Right atrium auricular region (tissue), 2 donors: ENCODE measurements around the genes IL1RAP and PLAAT1.

DNA sequence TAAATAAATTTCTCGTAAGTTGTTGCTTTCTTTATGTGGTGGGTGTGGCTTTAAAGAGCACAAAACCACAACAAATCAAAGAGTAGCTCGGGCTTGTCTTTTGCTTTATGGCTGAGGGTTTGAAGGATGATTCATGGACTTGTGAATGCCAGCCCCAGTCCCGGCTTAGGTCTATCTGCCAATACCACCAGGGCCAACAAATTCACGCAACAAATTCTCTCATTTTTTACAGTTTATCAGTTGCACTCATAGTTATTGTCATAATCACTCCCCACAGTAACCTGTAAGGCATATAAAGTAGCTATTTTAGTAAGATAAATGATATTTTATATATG lies 184.2 kb downstream of the TPRG1 start:
- PRO-cap = no peak
- RAMPAGE, long total RNA, 2 experiments = no peak in any of the 2 experiments

DNA sequence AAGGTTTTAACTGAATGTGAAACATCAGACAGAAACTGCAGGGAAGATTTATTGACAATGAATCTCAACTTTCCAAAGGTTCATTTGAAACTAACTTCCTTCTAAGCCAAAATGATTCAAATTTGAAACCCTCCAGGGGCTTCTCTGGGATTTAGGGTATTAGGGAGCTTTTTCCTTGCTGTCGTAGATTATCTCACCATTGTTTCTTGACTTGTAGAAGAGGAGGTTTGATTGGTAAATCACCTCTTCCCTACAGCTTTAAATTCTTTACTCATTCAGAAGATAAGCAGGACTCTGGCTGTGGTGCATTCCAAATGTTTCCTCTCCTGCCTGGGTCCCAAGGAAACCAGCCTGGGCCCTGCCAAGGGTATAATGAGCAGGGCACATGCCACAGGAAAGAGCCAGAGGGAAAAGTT lies 71.0 kb downstream of the TP63 start:
- PRO-cap = no peak
- RAMPAGE, long total RNA, 2 experiments = no peak in any of the 2 experiments

GRCh38 chr3:189843011-189843713 lies 212.0 kb downstream of the TP63 start:
- PRO-cap = no peak
- RAMPAGE, long total RNA, 2 experiments = no peak in any of the 2 experiments

DNA sequence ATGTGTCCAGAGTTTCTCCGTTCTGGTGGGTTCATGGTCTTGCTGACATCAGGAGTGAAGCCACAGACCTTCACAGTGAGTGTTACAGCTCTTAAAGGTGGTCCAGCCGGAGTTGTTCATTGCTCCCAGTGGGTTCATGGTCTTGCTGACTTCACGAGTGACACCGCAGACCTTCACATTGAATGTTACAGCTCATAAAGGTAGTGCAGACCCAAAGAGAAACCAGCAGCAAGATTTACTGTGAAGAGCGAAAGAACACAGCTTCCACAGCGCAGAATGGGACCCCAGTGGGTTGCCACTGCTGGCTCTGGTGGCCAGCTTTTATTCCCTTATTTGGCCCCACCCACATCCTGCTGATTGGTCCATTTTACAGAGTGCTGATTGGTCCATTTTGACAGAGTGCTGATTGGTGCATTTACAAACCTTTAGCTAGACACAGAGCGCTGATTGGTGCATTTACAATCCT lies 185.3 kb downstream of the P3H2 start:
- PRO-cap = no peak
- RAMPAGE, long total RNA, 2 experiments = no peak in any of the 2 experiments

DNA sequence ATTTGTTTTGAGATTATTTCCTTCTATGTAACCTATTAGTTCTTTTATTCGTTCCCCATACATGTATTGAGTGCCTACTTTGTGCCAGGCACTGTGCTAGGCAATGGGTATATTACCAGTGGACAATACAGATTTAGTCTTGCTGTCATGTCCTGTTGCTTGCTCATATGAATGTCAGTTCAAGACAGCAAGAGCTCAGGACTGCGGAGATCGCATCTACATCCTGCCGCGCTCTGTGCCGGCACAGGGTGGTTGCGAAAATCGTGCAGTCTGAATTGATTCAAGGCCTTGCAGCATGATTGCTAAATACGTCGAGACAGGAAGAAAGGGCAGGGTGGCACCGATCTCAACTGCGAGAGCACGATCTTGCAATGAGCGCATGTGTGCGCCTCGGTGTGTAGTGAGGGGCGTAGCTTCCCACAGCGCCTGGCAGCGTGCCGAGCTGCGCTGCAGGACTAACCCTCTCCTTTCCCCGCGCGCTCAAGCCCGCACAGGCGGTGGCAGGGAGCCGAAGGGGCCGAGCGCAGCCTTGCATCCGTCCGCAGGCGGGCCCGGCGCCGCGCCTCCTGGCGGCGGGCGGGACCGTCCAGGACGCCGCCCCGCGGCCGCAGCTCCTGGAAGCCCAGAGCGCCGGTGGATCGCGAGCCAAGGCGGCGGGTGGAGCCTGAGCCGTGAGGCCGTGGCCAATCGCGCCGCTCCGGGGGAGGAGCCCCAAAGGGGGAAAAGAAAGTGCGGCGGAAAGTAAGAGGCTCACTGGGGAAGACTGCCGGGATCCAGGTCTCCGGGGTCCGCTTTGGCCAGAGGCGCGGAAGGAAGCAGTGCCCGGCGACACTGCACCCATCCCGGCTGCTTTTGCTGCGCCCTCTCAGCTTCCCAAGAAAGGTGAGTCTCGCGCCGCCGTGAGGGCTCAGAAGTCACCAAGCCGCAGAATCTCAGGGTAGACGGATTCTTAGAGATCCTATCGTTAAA lies at the start of gene IL1RAP:
TSS of gene IL1RAP (plus strand) at position 748 of the 969 bp plus-strand sequence.
- PRO-cap = bidirectional peak, plus-strand start at position 491 of the sequence, minus-strand start at position 250 of the sequence; bidirectional peak, plus-strand start at position 714 of the sequence, minus-strand start at position 568 of the sequence
- RAMPAGE, long total RNA, 2 experiments = start-site peak on the plus strand in 2 of 2 experiments, centred at positions 730 to 745 of the sequence, 53 to 221 reads per replicate

- PRO-cap = unidirectional peak, minus-strand start at chr3:190515054
- RAMPAGE, long total RNA, 2 experiments = no peak in any of the 2 experiments
Measured at GRCh38 chr3:190514976-190515241, 1.0 kb downstream of the IL1RAP start.

- PRO-cap = no peak
- RAMPAGE, long total RNA, 2 experiments = no peak in any of the 2 experiments
Measured at GRCh38 chr3:190533258-190534005, 19.5 kb downstream of the IL1RAP start.

GRCh38 chr3:190591098-190591507 lies 77.2 kb downstream of the IL1RAP start:
- PRO-cap = no peak
- RAMPAGE, long total RNA, 2 experiments = no peak in any of the 2 experiments

- PRO-cap = no peak
- RAMPAGE, long total RNA, 2 experiments = no peak in any of the 2 experiments
Measured at GRCh38 chr3:190618639-190619034, 104.8 kb downstream of the IL1RAP start.

- PRO-cap = no peak
- RAMPAGE, long total RNA, 2 experiments = no peak in any of the 2 experiments
Measured at GRCh38 chr3:191307352-191307763, 21.8 kb upstream of the CCDC50 start.

DNA sequence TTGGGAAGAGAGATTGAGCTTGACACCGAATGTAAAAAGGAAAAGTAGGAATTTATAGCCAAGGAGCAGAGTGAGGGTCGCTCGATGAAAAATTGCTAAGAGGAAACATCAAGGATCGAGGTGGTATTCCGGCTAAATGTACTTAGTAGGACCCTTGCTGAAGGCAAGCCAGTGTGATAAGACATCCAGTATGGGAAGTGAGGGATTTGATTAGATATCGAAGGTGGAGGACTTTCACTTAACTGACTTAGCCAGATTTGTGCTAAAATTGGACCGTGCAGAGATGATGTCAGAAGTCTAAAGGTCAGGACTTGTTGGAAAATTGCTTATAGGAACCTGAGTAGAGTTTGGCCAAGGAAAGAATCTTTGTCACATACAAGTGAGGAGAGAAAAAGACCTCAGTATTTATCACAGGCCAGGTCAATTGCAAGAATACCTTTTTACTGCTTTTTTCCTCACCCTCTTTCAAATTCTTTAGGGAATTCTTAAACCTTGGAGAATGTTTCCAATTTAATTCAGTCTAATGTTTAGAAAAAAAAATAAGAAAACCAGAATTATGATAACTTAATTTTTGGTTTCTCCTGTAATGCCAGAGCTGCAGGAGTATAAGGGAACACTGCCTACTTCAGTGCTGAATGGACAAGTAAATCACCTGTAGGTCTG lies 30.8 kb upstream of the PYDC2 start:
- PRO-cap = no peak
- RAMPAGE, long total RNA, 2 experiments = no peak in any of the 2 experiments

DNA sequence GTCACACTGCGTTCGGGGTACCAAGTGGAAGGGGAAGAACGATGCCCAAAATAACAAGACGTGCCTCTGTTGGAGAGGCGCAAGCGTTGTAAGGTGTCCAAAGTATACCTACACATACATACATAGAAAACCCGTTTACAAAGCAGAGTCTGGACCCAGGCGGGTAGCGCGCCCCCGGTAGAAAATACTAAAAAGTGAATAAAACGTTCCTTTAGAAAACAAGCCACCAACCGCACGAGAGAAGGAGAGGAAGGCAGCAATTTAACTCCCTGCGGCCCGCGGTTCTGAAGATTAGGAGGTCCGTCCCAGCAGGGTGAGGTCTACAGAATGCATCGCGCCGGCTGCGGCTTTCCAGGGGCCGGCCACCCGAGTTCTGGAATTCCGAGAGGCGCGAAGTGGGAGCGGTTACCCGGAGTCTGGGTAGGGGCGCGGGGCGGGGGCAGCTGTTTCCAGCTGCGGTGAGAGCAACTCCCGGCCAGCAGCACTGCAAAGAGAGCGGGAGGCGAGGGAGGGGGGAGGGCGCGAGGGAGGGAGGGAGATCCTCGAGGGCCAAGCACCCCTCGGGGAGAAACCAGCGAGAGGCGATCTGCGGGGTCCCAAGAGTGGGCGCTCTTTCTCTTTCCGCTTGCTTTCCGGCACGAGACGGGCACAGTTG lies 318.6 kb downstream of the FGF12 start:
- PRO-cap = no peak
- RAMPAGE, long total RNA, 2 experiments = no peak in any of the 2 experiments

- PRO-cap = unidirectional peak, minus-strand start at chr3:192445895
- RAMPAGE, long total RNA, 2 experiments = no peak in any of the 2 experiments
Measured at GRCh38 chr3:192445831-192446030, 281.6 kb downstream of the FGF12 start.

GRCh38 chr3:192636408-192637540 lies 90.6 kb downstream of the FGF12 start:
- PRO-cap = bidirectional peak, plus-strand start at chr3:192637254, minus-strand start at chr3:192637014
- RAMPAGE, long total RNA, 2 experiments = no peak in any of the 2 experiments

DNA sequence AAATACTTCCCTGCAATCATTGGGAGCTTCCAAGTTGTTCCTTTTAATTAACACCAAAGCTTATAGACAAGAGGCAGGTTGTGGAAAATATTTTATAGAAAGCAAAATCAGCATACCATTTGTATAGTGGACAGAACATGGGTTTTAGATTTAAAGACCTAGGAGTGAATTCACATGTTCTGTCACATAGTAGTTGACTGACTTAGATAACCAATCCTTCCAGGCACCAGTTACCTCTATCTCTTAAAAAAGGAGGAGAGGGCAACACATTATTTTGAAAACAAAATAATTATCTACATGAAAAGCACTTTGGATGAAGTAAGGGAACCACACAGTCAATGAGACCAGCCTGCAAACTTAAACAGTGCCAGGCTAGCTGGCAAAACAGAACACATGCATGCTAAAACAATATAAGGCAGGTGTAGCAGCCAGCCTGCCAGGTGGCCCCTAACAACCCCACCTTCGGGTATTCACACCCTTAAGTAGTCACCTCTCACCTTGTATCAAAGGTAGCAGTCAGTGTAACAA lies 76.7 kb downstream of the MB21D2 start:
- PRO-cap = unidirectional peak, plus-strand start at position 247 of the sequence
- RAMPAGE, long total RNA, 2 experiments = no peak in any of the 2 experiments

- PRO-cap = bidirectional peak, plus-strand start at chr3:192867891, minus-strand start at chr3:192867794
- RAMPAGE, long total RNA, 2 experiments = no peak in any of the 2 experiments
Measured at GRCh38 chr3:192867631-192868433, 49.8 kb downstream of the MB21D2 start.

DNA sequence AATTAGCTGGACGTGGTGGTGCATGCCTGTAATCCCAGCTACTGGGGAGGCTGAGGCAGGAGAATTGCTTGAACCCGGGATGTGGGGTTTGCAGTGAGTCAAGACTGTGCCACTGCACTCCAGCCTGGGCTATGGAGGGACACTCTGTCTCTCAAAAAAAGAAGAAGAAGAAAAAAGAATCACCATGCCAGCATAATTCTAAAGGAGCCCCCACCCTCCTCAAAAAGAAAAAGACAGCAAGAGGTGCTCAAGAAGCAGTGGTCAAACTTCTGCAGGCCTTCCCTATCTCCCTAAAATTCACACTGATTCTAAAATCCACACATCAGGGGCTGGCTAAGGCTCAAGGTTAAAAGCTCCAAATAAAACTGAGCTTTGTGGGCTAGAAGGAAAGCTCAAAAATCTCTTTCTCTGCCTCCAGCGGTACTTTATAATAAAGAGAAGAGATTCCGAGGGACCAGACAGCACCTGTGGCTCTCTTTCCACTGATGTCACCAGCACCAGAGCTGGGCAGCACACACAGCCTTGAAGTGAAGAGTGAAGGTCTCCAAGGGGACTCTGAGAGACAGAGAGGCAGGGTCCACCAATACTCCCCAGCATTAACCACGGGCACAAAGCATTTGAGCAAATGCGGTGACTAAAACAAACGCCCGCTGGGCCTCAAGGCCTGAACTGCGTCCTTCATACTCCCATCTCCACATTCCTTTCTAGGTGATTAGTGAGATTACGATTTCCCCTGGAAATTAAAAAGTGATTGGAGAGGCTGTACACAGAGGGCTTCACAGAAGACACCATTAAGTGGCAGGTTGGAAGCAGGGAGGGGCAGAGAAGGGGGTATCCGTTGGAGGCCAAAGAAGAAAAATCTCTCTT lies 38.6 kb downstream of the MB21D2 start:
- PRO-cap = no peak
- RAMPAGE, long total RNA, 2 experiments = no peak in any of the 2 experiments

DNA sequence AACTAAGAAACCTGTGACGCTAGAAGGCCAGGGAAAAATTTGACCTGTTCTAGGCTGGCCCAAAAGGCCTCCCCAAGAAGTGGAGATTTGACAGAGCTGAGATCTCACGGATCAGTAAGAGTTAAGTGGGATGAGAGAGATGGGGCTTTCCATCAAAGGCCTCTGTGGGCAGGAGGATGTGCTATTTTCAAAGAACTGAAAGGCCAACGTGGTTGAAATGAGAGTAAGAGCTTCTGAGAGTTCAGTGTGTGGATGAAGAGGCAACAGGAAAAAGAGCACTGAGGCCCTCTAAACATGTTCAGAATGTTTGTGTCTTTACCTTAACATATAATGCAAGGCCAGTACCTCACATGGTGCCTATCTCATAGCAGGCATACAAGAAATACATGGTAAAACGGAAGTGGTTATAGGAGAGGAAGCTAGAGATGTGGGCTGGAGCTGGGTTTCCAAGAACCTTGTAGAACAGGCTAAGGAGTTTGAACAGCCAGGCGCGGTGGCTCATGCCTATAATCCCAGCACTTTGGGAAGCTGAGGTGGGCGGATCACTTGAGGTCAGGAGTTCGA lies 18.8 kb downstream of the MB21D2 start:
- PRO-cap = no peak
- RAMPAGE, long total RNA, 2 experiments = no peak in any of the 2 experiments

DNA sequence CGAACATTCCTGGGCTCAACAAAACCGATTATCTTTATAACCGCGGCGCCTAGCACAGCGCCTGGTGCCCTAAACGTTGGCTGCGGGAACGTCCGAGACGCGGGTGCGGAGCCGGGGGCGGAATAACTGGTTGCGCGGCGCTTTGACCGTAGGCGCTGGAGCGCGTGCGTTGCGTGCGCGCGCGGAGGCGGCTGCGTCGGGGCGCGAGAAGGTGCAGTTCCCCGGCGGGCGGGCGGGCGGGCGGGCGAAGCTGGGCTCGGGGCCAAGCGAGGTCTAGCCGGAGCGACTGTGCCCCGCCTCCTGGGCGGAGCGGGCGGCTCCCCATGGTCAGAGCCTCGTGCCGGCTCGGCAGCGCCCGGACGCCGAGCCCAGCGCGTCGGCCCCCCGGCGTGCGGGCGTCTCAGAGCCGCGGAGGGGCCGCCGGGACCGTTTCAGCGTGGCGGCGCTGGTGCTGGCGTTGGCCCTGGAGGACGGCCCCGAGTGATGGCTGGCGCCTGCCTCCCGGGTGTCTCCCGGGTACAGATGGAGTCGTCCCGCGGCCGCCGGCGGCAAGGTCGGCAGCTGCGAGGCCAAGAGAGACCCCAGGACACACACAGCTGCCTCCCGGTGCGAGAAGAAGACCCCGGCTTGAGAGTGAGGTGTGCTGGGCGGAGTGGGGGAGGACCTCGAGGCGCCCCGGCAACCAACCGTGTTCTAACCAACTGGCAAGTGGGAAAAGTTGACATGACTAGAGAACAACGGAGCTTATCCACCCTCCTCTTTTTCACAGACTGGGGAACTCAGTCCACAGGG lies at the start of gene PLAAT1:
TSS of gene PLAAT1 (plus strand) at position 327 of the 792 bp plus-strand sequence.
- PRO-cap = bidirectional peak, plus-strand start at position 403 of the sequence, minus-strand start at position 105 of the sequence
- RAMPAGE, long total RNA, 2 experiments = start-site peak on the plus strand in 1 of 2 experiments, centred at position 403 of the sequence, 80 reads per replicate; start-site peak on the minus strand in 2 of 2 experiments, centred at positions 121 to 131 of the sequence, 5 reads per replicate

GRCh38 chr3:193745134-193745738 lies 152.2 kb downstream of the OPA1 start:
- PRO-cap = no peak
- RAMPAGE, long total RNA, 2 experiments = no peak in any of the 2 experiments